A375 (cell line): ENCODE data around the genes NT5DC1, CALHM6, RSPH4A and ROS1.

GRCh38 chr6:112279425-112280232, 25.3 kb upstream of the LAMA4 start:
- RAMPAGE, long total RNA = no peak

GRCh38 chr6:112330167-112330709, 16.9 kb upstream of the RFPL4B start:
- RAMPAGE, long total RNA = no peak

DNA sequence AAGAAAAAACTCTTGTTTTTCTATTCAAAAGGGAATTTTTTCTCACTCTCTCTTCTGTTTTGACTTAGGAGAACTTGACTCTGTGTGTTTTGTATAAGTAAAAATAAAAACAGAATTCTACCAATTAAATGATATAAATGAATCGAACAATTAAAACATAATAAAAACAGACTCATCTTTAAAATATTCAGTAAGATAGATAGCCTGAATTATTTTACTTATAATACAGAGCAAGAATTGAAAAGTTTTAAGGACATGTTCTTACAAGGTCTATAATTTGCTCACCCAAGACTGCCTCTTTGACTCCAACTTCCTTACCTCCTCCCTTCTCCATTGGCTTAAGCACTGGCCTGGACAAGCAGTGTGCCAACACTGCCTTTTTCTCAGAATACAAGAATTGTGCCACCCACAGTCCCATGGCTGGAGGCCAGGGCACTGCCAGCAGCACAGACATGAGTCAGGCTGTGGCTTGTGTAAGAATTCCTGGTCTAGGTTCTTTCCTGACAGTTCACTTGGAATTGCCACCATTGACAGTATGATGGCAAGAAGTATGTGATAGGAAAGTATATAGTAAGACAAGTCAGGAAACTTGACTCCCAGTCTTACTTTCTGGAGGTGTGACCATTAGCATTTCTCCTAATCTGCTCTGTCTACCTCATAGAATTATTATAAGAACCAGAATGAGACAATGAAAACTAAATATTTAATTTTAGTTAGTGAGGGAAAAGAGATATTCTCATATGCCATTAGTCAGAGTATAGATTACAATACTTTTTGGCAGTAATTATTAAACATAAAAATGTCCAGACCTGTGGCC, 202.8 kb upstream of the MARCKS start:
- RAMPAGE, long total RNA = no peak

DNA sequence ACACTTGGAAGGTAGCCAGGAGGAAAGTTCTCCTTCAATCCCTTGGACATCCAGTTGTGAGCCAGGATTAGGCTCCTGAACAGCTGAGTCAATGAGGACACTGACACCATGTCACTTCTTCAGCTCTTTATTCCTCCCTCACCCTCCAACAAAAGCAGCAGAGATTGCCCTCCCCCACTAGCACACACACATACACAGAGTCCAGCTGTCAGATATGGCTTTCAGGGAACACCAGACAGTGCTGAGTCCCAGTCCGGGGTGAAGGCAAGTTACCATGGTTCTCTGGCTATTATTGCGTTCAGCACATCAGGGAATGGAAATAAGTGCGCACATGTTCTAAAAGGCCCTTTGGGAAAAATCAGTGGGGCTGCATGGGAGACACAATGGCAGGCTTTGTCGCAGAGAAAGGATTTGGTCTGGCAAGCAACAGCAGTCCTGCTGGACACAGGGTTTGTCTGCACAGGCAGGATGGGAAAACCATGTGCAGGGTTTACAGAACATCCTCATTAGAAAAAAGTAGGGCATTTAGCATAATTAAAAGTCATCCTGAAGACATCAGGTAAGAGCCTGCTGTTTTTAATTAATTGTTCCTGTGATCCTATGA, 124.6 kb upstream of the MARCKS start:
- RAMPAGE, long total RNA = no peak

DNA sequence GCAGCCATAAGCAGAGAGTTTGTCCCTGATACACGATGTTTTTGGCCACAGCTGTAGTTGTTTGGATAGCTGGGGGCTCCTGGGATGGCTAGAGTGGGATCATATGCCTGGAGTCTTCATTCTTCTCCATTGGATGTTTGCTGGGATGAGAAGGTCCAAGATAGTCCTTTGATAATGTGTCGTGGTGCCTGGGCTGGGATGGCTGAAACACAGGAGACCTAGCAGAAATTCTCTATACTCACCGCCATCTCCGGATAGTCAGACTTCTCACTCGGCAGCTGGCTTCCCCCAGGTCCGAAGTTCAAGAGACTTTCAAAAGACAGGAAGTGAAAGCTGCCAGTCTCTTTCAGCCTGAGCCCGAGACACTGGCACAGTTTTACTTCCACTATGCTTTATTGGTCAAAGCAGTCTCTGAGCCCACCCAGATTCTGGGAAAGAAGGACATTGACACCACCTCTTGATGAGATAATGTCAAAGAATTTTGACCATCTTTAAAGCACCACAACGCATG, 16.0 kb downstream of the MARCKS start:
- RAMPAGE, long total RNA = no peak

DNA sequence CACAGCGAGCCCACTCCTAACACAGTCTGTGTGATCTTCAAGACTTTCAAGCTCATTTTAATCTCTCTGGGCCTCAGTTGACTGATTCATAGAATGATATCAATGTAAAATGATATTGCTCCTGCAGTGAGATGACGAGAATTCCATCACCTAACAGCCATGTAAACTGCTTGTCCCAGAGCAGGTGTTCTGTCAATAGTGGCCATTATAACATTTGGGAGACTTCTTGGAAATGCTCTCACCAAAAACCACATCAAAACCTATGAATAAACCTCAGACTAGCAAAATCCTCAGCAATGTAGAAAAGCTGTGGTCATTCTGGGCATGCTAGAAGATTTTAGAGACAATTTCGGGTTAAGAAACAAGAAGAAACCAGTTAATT, 225.4 kb downstream of the FRK start:
- RAMPAGE, long total RNA = no peak

DNA sequence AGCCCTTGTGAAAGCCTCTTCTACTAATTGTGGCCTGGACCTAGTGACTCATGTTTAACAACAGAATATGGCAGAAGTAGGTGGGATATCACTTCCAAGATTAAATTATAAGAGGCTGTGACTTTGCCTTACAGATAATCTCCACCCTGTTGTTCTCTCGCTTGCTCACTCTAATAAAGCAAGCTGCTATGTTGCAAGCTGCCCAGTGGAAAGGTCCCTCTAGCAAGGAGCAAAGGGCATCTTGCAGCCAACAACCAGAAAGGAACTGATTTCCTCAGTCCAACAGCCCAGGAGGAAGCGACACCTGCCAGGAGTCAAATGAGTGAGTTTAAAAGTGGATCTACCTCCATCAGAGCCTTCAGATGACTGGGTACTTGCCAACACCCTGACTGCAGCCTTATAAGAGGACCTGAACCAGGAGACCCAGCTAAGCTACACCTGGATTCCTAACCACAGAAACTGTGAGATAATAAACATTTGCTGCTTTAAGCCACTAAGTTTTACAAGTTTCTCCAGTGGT, 112.7 kb downstream of the FRK start:
- RAMPAGE, long total RNA = no peak

GRCh38 chr6:116100543-116101676, at the start of gene NT5DC1:
NT5DC1 (plus strand) TSS chr6:116100853.
- RAMPAGE, long total RNA = no peak

DNA sequence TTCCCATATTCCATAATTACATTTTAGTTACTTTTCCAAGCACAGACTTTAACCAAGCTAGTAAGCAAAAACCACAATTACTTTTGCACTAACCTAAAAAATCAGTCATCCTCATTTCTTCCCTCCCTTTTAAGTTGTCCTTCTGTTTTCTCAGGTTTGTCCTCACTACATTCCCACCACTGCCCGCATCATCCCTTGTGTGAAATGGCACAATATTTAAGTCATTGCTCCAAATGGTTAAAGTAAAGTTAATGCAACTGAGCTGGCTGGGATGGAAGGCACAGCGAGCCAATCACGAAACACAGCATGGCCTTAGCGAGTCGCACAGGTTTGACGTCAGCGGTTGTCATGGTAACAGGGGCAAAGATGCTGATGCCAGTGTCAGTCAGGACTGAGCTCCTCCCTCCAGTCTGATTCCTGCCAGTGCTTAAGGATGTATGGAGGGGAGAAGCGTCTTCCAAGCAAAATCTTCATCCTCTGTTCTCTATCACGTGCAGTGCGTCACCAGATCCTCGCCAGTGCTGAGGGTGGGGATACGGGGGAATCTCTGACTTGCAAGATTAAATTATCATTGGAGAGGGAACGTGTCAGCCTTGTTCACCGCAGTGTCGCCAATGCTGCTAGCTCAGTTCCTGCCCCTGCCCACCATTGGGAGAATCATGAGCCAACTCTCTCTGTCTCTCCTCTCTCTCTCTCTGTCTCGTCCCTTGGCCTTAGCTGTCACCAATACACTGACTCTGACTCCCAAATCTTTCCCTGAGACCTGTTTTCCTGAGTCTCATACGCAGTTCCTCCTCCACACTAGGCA, 24.6 kb downstream of the TSPYL4 start:
- RAMPAGE, long total RNA = no peak

DNA sequence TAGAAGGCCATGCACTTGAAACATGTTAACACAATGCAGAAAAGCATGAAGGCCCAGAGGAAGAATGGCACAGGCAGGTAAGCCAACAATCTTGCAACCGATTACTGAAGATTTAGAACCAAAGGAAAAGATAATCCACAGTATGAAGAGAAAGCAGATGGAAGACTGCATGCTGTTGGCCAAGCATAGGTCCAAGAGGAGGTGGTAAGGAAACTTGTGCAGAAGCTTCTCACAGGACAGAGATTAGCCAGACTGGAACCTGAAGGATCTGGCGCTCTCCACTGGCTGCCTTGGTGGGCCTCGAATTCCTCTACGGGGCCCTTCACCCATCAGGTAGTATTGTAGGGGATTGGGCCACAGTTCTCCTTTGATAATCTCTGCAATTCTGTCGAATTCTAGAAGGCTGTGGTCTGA, 1.3 kb downstream of the TSPYL4 start:
- RAMPAGE, long total RNA = no peak

DNA sequence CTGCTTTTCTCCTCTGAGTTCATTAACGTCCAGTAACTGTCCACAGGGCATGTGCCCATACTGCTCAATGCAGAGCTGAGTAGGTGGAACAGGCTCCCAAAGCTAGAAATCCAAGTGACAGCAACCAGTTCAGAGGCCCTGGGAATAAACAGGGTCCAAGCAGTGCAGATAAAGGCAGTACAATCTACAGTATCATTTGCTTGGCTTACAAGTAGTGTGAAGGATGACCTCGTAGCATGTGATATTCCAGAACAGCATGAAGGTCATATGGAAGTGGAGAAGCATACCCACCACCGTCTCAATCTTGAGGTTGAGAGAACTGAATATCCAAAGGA, 1.7 kb downstream of the TSPYL1 start:
- RAMPAGE, long total RNA = no peak

DNA sequence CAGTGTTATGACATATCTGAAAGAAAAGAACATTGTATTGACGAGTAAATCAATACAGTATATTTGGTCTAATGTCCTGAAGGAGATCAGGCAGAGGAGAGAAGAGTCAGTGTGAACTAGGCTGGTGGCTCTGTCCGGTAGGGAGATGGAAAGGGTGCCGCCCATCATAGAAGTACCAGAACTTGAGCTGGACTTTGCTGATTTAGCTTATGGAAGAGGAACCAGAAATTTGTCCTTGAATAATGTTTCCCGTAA, at the start of gene CALHM6:
Gene CALHM6 (plus strand): TSS at position 197 of the 255 bp plus-strand sequence.
- RAMPAGE, long total RNA = no peak

DNA sequence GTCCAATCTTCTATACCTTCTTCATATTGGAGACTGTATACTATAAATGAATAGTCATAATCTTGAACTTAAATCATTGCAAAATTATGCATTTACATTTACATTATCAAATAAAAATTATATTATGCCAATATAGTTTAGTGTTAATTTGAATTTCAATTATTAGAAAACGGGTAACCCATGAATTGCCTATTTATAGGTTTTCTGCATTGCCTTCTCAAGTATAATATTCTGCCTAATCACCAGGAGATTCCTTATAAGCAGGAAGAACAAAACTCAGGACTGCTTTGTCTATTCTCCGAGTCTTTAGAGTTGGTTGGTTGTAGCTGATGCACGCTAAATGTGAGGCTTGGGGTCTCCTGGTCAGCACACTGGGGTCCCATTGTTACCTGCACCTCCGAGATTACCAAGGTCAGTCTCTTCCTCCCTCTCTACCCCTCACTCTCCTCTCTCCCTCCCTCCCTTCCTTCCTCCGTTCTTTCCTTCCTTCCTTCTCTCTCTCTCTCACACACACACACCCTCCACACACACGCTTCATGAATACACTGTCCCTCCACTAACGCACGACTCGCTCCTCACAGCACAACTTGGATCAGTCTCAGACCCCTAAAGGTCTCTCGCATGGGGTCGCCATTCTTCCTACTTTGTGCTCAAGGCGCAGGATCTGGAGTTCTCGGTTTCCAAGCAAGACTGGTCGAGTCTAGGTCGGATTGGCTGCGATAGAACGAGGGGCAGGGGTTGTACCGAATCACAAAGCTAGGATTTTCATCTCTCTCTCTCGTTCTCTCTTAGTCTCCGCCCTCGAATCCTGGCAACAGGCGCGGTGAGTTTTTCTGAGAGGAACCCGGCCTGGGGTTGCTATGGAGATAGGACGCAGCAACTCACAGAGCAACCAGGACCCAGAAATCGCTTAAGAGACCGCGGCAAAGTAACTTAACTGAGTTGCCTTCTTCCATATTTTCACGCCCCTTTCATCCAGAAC, at the start of gene RSPH4A:
Gene RSPH4A (plus strand): TSS at position 861 of the 982 bp plus-strand sequence.
- RAMPAGE, long total RNA = no peak

DNA sequence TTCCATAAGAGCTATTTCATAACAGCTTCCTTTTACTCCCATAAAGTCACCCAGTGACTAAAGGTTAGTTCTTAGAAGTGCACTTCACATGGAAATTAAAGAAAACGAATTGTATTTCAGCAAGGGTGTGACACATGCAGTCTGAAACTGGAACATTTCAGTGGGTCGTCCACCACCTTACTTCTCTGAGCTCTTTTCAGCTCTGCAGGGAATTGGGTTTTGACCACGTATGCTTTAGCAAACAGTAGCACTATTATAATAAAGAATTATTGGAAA, at the start of gene ROS1:
Gene ROS1 (minus strand): TSS at position 81 of the 276 bp plus-strand sequence.
- RAMPAGE, long total RNA = no peak

- RAMPAGE, long total RNA = no peak
Measured at GRCh38 chr6:118481716-118482122, 66.4 kb upstream of the PLN start.

DNA sequence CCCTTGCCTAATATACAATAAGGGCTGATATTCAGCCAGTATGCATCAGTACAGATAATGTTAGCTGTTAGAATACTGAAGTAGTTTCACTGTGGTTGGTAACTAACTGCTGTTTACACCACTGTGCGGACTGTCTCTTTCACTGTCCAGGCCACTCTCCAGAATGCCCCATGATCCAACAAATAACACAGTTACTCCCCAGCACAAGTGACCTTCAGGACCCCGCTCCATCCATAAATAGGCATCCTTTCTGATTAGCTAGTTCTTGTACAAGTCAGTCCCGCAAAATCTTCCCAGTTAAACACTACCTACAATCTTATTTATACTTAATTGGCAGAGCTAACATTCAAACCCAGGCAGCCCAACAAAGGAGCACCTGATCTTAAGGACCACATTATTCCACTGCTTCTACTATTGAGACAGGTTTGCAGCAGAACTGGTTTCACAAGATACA, 21.9 kb upstream of the PLN start:
- RAMPAGE, long total RNA = no peak

GRCh38 chr6:118573876-118574763, 26.0 kb downstream of the PLN start:
- RAMPAGE, long total RNA = no peak

DNA sequence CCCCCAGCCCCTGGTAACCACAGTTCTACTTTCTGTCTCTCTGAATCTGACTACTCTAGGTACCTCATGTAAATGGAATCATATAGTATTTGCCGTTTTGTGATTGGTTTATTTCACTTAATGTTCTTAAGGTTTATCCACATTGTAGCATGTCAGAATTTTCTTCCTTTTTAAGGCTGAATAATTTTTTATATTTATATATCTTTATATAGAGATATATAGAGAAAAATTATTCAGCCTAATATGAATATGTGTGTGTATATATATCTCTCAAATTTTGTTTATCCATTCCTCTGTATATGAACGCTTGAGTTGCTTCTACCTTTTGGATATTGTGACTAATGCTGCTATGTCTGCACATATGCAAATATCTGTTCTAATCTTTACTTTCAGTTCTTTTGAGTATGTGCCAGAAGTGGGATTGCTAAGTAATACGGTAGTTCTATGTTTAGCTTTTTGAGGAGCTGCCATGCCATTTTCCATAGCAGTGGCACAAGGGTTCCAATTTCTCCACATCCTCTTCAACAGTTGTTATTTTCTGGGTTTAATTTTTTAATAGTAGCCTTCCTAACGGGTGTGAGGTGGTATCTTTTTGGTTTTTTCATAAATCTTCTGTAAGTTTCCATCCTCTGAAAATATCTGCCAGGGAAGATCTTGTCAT, 72.8 kb upstream of the CEP85L start:
- RAMPAGE, long total RNA = no peak

- RAMPAGE, long total RNA = no peak
Measured at GRCh38 chr6:118808449-118809504, 85.2 kb upstream of the ASF1A start.

GRCh38 chr6:118821521-118822032, 72.4 kb upstream of the ASF1A start:
- RAMPAGE, long total RNA = no peak